Ileum (tissue), 1 donor: ENCODE measurements around the genes DENND6B and RABL2B.

DNA sequence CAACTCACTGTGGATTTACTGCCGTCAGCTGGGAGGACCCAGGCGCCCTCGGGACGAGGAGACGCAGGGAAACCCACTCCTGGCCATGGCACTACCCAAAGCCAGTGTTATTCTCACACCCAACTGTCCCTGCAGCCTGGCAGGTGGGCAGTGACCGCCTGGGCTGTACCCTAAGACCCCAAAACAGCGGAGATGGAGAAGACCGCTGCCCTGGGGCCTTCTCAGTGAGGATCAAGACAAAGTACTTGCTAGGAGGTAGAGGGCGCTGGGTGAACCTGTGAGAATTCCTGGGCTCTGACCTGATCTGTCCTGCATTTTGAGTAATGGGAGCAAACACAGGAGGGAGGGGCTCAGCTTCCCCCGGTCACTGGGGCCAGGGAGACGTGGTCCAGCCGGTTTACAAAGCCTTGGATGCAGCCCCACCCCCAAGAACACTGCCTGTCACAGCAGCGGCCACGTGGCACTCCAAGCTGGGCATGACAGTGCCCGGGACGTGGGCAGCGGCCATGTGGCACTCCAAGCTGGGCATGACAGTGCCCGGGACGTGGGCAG lies 24.9 kb downstream of the MLC1 start:
- PRO-cap, result no peak

DNA sequence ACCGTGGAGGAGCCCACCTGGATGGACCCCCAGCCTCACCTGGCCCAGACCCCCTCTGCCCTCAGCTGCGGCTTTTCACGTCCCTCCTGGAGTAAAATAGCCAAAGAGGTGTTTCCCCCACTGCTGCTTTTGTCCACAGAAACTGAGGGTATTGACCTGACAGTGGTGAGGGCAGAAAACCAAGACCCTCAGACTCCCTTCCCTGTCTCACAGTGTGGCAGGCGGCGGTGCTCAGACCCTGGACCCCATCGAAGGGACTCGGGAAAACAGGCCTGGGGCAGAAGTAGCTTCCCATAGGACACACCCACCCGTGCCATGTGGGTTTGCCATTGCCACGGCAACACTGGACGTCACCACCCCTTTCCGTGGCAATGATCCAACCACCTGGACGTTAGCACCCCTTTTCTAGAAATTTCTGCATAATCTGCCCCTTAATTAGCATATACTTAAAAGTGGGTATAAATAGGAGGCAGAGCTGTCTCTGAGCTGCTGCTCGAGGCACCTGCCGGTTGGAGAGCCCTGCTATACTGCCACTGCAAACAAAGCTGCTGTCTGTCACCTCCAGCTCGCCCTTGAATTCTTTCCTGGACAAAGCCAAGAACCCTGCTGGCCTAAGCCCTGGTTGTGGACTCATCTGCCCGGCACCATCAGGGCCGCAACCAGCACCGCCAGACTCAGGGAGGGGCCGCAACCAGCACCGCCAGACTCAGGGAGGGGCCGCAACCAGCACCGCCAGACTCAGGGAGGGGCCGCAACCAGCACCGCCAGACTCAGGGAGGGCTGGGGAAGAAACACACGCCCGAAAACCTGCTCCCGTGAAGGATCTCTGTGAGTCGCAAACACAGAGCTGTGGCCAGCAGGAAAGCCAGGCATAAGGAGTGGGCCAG lies 10.5 kb downstream of the MLC1 start:
- PRO-cap, result no peak

GRCh38 chr22:50115590-50115998 lies 25.8 kb downstream of the MOV10L1 start:
- PRO-cap, result no peak

DNA sequence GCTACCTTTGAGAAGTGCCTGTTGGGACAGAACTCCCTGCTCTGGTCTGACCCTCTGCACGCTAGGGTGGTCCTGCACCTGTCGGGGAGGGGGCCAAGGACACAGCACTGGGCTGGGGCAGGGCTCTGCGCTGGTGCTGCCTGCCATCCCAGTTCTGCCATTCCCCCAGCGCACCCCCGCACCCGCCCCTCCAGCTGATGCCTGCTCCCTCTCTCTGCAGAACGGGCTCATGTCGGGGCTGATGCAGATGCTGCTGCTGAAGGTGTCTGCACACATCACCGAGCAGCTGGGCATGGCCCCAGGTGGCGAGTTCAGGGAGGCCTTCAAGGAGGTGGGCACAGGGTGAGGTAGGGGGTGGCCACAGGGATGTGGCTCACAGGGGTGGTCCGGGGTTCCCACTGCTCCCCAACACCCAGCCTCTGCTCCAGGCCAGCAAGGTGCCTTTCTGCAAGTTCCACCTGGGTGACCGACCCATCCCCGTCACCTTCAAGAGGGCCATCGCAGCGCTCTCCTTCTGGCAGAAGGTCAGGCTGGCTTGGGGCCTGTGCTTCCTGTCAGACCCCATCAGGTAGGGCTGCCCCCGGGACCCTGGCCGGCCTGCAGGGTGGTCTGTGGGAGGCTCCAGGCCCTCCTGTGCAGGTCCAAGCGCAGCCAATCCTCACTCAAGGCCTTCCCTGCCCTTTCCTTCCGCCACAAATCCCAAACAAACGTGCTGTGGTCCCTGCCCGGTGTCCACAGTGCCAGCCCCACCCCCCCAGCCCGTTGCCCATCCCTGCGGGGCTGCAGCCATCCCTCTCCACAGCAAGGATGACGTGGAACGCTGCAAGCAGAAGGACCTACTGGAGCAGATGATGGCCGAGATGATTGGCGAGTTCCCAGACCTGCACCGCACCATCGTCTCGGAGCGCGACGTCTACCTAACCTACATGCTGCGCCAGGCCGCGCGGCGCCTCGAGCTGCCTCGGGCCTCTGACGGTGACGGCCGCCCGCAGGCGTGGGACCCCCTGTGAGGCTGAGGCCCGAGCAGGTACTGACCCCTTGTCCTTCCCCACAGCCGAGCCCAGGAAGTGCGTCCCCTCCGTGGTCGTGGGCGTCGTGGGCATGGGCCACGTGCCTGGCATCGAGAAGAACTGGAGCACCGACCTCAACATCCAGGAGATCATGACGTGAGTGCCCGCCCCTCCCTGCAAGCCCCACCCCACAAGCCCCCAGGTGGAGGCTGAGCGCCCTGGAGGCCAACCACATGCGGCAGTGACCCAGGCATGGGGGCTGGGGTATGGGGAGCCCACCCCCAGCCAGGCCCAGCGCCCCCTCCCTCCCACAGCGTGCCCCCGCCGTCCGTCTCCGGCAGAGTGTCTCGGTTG lies 3.3 kb upstream of the SELENOO start:
- PRO-cap, result unidirectional peak, plus-strand start at position 934 of the sequence

- PRO-cap, result no peak
Observed at GRCh38 chr22:50205403-50206049, 4.7 kb downstream of the SELENOO start.

- PRO-cap, result no peak
Observed at GRCh38 chr22:50247640-50248425, 3.0 kb upstream of the TUBGCP6 start.

GRCh38 chr22:50278417-50279301 lies 8.5 kb upstream of the MAPK11 start:
- PRO-cap, result no peak

DNA sequence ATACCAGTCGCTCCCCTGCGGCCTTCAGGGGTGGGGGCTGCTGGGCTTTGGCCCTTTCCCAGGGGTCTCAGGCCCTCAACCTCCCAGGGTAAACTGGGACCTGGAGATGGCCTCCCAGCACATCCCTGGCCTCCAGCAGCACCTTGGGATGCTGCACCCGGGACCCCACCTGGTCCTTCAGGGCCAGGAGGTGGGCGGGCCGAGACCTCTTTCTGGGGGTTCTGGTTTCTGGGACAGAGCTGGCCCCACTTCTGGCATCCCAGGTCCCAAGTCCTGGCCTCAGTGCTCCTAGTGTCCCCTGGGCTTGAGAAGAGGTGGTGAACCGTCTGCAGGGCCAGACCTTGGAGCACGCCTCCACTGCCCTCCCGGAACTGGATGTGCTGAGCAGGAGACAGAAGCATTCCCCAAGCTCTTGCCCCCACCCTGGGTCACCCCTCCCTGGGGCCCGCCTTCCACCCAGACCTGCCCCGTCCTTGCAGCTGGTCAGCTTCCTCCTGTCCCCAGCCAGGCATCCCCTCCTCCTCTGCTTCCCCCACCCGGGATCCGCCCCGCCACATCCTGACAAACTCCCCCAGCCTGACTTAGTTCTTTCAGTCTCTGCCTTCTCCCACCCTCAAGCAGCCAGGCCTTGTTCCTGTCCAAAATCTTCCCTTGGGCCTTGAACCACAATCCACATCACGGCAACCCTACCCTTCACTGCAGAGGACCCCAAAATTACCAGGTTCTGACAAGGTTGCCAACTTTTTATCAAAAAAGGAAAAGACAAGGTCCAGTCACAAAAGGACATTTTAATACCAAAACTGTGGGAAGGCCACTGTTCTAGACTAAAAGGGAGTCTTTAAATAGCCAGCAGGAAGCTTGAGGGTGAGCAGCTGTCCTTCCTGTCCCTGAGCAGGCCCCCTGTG lies 1.1 kb upstream of the PLXNB2 start:
- PRO-cap, result bidirectional peak, plus-strand start at position 593 of the sequence, minus-strand start at position 373 of the sequence

- PRO-cap, result bidirectional peak, plus-strand start at chr22:50314646, minus-strand start at chr22:50314543
Observed at GRCh38 chr22:50314279-50315146, 7.1 kb upstream of the PLXNB2 start.

GRCh38 chr22:50326605-50327917 lies at the start of gene DENND6B:
DENND6B (minus strand) TSS chr22:50327012.
- PRO-cap, result unidirectional peak, plus-strand start at chr22:50327185

GRCh38 chr22:50388802-50389642 lies 45.9 kb downstream of the PPP6R2 start:
- PRO-cap, result no peak

DNA sequence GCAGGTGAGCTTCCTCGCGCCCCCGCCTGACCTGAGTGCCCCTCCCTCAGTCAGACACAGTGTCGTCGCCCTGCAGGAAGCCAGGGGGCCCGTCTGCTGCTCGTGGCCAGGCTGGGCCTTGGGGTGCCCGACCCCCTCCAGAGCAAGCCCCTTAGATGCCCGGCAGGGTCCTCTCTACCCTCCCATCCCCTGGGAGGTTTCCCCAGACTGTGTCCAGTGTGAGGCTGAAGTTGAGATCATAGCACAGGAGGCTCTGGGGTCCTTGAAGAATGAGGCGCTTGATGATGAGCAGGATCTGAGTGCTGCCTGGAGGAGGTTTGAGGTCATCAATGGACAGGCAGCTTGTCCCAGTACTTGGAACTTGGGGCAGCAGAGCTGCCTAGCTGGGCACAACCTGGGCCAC lies 31.5 kb downstream of the SBF1 start:
- PRO-cap, result no peak

DNA sequence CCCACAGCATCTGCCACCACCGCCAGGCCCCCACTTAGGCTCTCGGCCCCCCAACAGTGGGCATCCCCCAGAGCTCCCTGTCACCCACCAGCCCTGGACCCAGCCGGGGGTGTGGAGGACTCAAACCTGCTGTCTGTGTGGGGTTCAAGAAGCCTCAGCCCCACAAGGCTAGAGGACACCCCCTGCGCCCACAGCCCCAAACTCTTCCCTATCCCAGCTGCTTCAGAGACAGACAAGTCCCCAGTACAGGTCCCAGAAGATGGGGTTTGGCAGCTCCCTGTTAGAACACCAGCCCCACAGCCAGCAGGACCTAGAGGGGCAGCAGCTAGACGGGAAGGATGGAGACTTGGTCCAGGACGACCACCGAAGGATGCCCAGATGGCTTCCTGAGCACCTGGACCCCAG lies 6.0 kb downstream of the SBF1 start:
- PRO-cap, result no peak

DNA sequence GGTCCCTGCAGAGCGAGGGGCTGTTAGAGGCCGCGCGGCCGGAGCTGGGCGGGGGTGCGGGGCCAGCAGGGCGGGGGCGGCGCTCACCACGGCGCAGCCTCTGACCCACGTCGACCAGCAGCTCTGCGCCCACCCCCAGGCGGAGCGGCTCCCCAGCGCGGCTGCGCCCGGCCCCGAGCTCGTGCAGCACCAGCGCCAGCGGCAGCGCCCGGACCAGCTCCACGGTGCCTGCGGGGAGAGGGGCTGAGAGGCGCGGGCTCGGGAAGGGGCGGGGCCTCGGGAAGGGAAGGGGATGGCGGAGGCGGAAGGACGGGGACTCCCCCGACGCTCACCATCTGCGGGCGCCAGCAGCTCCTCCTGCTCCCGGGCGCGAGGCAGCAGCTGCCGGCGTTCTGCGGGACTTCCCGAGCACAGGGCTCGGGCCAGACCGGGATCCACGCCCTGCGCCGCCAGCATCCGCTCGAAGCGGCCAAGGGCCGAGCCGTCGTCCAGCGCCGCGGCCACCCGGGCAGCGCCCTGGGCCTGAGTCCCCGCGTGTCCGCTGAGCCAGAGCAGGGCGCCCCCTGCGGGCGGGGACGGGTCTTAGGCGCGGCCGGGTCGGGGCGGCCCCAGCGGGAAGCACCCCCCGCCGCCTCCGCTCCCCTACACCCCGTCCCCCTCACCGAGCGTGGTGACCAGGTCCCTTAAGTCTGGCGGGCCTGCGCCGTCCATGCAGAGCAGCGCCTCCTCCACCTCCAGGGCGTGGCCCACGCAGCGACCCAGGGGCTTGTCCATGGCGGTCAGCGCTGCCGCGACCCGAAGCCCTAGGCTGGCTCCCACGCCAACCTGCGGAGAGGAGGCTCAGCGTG lies 740 bp upstream of the SCO2 start:
- PRO-cap, result bidirectional peak, plus-strand start at position 315 of the sequence, minus-strand start at position 223 of the sequence; bidirectional peak, plus-strand start at position 589 of the sequence, minus-strand start at position 518 of the sequence

GRCh38 chr22:50671678-50672040 lies 43.7 kb upstream of the ARSA start:
- PRO-cap, result no peak

DNA sequence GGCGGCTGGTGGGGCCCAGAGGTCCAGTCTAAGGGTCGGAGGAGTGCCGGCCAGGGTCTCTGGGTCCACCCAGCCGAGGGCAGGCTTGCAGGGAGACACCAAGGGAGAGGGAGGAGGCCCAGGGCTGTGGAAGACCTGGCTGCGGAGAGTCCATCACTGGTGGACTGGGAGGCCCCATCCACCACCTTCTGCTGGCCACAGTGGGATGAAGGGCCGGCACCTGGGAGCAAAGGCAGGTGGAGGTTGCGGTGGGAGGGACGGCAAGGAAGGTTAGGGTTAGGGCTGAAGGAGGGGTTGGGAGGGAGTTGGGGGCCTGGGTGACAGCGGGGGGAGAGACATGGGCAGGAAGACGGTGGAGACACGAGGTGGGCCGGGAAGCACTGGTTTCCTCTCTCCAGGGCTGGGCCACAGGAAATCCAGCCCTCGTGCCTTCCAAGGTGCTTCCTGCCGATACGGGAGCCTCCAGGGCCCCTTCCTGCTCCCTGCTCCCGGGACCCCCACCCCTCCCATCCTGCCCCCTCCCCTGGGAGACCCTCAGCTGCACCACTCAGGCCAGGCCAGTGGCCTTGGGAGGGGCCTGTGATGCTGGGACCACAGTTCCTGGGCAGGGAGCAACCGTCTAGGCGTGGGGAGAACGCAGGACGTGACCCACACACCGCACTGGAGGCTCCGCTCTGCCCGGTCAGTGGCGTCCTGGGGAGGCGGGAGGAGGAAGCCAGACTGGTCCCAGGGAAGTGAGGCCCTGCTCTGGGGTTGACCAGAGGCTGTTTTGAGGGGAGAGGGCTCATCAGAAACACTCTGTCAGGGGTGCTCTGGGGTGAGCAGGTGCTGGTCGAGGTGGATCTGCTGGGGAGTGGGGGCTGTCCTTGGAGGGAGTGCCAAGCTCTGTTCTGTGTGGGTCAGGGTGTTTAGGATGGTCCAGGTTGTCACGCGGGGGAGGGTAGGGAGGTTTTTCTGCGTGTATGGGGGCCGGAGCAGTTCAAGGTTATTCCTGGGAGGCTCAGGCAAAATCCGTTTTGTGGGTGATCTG lies 44.5 kb upstream of the ARSA start:
- PRO-cap, result unidirectional peak, plus-strand start at position 628 of the sequence

DNA sequence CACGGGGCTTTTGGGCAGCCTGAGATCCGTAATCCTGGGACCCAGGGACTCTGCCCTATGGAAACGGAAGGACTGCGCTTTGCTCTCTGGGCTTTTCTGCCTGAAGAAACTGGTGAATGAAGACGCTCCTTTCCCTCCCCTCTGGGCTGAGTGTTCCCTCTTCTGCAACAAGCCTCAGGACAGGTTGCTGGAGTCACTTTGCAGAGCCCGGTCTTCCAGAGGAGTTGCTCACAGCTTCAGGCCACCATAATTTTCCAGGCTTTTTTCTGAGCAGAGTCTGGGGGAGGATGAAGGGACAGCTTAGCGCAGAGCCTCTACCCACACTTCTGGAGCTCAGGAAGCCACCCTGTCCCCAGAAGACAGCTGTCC lies 28.5 kb upstream of the ACR start:
- PRO-cap, result no peak

DNA sequence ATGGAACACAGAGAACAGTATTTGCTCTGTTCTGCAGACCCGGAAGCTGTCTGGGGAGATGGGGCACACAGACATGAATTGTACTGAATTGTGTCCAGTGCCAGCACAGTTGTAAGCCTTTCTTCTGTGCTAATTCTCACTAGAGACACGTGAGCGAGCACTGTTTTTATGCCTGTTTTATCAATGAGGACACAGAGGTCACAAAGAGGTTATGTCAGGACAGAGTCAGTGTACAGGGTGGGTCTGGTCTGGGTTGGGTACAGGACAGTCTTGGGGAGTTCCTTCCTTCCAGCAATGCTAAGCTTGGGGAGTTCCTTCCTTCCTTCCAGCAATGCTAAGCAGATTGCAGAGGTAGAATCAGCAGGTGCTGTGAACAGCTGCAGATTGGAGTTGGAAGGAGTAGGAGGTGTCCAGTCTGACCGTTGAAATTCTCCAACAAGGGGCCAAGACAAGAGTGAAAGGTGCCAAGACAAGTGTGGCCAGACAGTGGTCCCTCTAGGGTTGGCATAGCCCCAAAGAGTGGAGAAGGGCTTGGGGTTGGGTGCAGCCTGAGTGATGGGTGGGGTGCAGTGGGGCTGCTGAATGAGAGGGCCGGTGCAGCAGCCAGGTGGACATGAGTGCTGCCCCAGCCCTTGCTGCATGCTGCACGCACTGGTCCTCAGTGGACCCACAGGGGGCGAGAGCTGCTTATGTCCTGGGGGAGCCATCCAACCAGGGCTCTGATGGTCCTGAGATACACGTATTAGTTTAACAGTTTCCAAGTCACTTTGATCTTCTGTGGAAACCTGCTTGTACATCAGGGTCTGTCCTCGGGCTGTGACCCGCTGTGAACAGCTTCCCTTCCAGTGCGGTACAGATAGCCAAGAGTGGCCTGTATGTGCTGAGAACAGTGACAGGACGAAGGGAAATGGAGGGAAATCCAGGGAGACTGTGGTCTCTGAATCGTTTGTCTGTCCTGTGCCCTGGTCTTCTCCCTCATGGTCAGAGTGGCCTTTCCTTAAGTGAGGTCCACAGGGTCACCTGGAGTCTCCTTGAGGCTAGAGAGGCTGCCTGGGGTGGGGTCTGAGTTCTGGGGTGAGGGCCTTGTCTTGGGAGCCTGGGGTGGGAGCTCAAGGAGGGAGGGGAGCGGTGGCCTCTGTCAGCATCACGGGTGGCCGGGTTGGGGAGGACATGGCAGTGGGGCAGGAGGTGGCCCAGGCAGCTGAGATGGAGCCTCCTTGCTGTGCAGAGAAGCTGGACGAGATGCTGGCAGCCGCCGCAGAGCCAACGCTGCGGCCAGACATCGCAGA lies 23.9 kb upstream of the ACR start:
- PRO-cap, result no peak

DNA sequence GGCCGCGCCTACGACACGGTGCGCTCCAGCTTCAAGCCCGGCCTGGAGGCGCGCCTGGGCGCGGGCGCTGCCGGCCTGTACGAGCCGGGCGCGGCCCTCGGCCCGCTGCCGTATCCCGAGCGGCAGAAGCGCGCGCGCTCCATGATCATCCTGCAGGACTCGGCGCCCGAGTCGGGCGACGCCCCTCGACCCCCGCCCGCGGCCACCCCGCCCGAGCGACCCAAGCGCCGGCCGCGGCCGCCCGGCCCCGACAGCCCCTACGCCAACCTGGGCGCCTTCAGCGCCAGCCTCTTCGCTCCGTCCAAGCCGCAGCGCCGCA lies 17.7 kb upstream of the ACR start:
- PRO-cap, result no peak

DNA sequence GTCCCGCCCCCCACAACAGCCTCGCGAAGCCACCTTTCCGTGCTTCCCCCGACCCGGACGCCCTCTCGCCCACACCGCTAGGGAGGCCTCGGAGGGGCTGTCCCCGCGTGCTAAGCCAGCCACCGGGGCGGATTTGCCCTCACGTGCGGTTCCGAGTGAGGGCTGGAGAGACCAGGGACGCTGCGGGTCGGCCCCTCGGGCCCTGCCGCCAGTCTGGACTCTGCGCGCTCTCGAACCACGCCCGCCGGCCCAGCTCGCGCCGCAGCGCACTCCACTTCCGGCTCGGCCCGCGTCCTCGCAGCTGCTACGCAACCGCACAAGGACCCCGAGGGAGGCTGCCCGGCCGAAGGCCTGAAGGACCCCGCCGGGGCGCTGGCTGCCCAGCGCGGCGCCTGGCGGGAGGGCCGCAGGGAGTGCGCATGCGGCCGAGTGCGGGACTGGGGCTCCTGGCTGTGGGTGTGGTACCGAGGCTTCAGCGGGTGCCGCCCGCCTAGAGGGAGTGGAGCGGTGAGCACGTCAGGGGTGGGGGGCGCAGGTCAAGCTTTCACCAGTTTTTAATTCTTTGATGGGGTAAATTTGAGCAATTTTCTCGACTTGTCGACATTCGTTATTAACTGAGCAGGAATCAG lies at the start of gene RABL2B:
Gene RABL2B, minus strand, starts transcription at position 279 of the 629 bp plus-strand sequence.
- PRO-cap, result bidirectional peak, plus-strand start at position 464 of the sequence, minus-strand start at position 303 of the sequence